ENCODE measurements around the genes ZNF563 and WDR83OS.

GRCh38 chr19:11479242-11479617 is 1.6 kb downstream of the ELAVL3 start:
- RRBS = 63% methylated on average over 19 of the region's 29 CpGs

DNA sequence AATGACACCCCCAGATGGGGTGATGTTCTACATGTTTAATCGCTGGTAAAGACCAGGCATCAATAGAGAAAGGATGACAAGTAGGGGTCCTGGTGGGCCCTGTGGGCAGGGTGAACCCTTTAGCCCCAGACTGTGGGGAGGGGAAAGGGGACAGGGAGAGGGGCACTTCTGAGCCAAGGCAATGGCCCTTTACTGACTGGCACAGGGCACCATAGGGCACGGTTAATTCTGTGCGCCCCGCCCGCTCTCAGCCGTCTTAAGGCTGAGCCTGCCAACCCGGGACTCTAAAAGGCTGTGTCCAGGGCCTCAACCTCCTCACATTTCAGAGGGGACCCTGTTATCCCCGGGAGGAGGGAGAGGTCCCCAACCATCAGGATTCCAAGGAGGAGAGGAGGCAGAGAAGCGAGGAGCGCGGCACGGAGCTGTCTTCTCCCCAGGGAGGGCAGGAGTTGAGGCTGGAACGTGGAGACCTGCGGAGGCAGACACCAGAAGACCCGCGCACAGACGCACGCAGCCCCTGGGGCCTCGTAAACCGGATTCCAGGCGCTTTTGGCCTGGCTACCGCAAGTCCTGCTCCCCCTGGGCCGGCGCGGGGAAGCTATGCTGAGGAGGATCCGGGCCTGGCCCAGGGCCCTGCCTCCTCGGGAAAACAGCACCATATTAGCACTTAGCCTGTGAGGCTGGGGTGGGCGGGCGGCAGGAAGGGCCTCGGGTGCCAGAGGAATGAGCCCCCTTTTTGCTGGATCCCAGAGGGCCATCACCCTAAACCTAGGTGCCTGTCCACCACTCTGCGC is 7.7 kb downstream of the ELOF1 start:
- RRBS = 90% methylated on average over 5 of the region's 31 CpGs

- RRBS = no CpG with 5 or more reads among the region's 15 CpGs
Observed at GRCh38 chr19:11574584-11575307, 2.7 kb downstream of the ACP5 start.

DNA sequence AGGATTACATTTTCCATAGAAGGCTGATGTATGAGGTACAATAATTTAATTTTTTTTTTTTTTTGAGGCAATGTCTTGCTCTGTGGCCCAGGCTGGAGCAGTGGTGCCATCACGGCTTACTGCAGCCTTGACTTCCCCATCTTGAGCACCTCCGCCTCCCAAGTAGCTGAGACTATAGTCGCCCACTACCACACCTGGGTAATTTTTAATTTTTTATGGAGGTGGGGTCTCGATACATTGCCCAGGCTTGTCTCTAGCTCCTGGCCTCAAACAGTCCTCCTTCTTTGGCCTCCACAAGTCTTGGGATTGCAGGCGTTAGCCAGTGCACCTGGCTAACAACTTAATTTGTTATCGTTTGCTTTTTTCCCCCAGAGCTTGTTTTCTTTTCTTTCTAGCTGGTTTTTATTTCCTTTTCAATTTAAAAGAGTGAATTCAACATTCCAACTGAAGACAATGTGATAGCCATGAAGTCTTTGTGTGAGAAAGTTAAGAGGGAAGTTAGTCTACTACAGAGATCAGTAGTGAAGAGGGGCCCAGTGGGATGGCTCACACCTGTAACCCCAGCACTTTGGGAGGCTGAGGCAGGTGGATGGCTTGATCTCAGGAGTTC is 3.2 kb downstream of the ZNF439 start:
- RRBS = no CpG with 5 or more reads among the region's 6 CpGs

- RRBS = no CpG with 5 or more reads among the region's 12 CpGs
Observed at GRCh38 chr19:11923548-11924069, 1.3 kb upstream of the ZNF700 start.

- RRBS = no CpG with 5 or more reads among the region's 17 CpGs
Observed at GRCh38 chr19:12266321-12266779, 28.3 kb downstream of the ZNF44 start.

DNA sequence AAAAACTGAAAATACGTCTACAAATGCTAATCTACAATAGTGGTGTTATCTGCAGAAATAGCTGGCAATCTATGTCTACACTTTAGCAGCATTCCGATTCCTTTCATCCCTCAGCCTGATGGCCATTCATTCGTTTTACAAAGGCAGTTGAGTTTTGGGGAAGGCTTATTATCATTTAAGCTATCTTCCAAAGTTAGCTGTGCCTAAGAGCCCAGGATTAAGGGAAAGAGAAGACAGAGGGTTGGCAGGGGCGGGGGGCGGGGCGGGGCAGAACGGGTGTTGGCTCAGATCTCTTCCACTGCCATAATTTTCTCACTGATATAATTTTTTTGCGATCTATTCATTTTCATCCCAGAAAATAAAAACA is 1.9 kb upstream of the ZNF44 start:
- RRBS = no CpG with 5 or more reads among the region's 8 CpGs

DNA sequence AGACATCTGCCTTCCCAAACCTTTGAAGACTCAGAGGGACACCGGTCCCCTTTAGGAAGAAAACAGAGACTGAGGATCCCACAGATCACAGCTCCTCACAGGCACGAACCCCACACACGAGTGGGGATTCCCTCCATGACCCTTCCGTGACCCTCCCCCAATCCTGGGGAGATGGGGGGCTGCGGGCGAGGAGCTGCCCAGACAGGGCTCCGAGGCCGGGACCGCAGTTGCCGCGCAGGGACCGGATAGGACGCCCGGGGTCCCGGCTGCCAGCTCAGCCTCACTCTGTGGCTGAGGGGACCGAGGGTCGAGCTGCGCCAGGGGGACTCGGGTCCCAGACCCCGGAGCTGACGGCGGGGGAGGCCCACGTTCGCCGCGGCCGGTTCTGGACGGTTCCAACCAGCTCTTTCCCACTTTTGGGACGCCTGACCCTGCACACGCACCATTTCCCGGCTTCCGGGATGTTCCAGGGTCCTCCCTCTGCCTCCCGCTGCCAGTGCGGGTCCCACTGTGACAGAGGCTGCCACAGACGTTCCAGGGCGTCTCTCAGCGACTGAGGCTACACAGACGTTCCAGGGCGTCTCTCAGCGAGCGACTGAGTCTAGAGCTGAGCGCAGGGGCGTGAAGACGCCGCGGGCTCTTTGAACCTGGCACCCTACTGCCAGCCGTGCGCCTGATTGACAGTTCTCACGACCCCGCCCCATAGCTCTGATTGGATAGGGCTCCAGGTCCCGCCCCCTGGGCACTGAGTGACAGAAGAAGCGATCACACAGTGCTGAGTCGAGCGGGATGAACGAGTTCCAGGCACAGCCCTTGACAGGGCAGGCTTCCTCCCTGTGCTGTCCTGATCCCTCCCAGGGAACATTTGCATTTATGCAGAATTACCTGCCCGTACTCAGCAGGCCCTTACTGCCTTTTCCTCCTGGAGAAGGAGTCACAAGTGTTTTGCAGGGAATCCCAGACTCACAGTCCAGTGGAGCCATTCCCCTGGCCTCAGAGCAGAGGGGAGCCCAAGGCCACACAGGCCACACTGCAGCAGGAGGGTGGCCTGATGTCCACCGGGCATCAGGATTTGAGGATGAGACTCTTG is at the start of gene ZNF563:
Gene ZNF563 (minus strand): TSS at position 597 of the 1,090 bp plus-strand sequence.
- RRBS = 11% methylated on average over 12 of the region's 57 CpGs

GRCh38 chr19:12364392-12365107 is 933 bp downstream of the ZNF442 start:
- RRBS = no CpG with 5 or more reads among the region's 22 CpGs

DNA sequence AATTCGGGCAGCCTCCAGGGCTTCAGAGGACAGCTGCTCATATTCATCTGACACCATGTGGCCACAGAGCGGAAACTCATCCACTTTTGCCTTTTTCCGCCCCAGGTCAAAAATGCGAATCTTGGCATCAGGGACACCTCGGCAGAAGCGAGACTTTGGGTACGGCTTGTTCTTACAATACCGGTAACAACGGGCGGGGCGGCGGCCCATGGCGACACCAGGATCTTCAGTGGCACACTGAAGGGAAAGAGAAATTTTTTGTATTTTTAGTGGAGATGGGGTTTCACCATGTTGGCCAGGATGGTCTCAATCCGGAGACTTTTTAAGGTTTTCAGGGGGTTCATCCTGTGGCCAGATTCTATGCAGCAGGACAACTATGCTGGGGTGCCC is 22.8 kb downstream of the MAN2B1 start:
- RRBS = no CpG with 5 or more reads among the region's 14 CpGs

GRCh38 chr19:12666038-12666606 is 420 bp downstream of the MAN2B1 start:
- RRBS = no CpG with 5 or more reads among the region's 17 CpGs

- RRBS = 6% methylated on average over 10 of the region's 72 CpGs
Observed at GRCh38 chr19:12669273-12670313, at the start of gene WDR83OS. WDR83OS (minus strand) TSS chr19:12669415.

- RRBS = no CpG with 5 or more reads among the region's 9 CpGs
Observed at GRCh38 chr19:12679574-12680124, 2.0 kb downstream of the DHPS start.

GRCh38 chr19:12702779-12703210 is 6.4 kb upstream of the FBXW9 start:
- RRBS = no CpG with 5 or more reads among the region's 9 CpGs

GRCh38 chr19:12703211-12703977 is 7.0 kb upstream of the FBXW9 start:
- RRBS = no CpG with 5 or more reads among the region's 16 CpGs

DNA sequence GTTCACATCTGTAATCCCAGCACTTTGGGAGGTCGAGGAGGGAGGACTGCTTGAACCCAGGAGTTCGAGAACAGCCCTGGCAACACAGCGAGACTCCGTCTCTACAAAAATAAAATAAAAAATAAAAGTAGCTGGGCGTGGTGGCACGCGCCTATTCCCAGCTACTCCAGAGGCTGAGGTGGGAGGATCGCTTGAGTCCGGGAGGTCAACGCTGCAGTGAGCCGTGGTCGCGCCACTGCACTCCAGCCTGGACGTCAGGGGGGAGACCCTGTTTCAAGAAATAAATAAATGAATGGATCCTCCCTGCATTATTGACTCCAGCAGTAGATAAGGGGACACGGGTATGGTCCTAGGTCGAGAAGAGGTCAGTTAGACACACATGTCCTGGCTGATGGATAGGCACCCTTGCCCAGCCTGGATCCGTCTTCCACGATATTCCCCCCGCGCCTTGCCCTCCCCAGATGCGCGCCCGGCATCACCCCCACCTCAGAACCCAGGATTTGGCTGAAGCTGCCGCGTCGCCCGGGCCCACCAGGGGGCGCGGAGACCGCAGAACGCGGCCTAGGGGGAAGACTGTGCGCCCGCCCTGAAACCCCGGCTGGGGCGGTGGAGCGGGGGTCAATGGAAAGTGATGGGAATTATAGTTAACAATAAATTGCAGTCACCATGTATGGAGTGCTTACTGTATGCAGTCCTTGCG is 2.0 kb upstream of the HOOK2 start:
- RRBS = 3% methylated on average over 13 of the region's 38 CpGs

DNA sequence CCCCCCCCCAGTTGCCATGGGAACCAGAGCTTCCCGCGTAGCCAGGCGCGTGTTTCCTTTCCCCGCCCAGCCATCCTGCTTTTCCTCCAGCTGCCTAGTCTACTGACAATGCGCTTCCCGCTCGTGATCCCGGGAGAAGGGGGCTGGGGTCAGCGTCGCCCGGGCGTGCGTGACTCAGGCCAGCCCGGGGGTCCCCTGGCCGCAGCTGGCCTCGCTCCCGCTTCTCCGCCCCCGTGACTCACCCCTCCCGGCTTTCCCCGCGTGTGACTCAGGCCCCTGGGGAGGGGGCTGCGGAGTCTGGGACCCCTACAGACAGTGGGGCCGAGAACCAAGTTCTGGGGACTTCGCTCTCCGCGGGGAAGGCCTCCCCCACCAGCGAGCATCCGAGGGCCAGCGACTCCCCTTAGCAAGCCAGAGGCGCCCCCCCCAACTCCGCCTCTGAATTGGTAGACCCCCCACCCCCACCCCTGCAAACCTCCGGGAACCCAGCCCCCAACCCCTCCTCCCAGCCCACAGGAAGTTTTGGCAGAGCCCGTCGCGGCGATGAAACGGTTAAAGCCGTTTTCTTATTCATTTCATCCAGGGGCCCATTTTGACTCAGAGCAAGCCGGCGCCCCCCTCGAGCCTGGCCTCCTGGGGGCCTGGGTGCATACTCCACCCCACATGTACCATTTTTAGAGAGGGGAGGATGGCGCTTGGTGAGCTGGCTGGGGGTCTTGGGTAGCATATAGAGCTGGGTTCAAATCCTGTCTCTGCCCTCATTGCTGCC is 7.7 kb upstream of the HOOK2 start:
- RRBS = 3% methylated on average over 7 of the region's 44 CpGs

DNA sequence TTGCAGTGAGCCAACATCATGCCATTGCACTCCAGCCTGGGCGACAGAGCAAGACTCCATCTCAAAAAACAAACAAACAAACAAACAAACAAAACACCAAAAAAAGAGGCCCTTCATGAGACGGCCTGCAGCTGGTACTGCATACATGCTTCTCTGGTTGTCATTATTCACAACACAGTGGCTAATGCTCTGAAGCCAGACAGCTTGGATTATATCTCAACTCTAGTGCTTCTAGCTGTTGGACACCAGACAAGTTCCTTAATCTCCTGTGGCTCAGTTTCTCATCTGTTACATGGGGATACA is 3.3 kb upstream of the JUNB start:
- RRBS = no CpG with 5 or more reads among the region's 2 CpGs

DNA sequence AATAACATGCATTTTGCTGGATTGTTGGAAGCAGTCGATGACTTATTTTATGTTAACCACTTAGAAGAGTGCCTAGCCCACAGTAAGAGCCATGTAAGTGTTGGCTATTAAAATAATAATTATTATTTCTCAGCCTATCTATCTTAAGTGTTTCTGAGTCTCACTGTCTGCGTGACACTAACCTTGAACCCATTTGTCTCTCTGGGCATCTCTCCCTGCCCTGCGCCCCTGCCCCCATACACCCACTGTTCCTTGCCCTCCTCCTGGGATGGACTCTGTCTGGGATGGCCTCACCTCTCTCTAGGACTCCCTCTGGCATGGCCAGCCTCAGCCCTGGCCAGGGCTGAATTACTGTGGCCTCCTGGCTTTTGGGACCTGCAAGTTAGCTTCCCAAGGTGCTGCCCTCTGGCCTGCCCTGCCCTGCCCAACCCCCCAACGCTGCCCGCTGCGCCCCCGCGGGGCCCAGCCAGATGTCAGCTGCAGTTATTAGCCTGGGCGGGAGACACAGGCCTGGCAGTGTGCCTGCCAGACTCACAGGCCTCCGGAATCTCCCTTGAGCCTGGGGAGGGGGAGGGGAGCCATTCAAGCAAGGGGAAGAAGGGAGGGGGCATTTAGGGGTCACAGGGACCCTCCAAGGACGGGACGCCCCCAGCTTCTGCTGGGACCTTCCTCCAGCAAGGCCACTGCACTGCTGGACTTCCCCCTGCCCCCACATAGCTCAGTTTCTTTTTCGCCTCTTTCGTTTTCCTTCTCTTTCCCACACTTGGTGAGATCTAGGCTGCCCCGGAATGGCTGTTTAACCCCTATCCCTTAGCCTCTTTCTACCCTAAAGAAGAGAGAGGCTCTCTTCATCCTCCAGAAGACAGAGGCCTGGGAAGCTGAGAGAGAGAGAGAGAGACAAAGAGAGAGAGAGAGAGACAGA is 2.7 kb upstream of the JUNB start:
- RRBS = no CpG with 5 or more reads among the region's 15 CpGs

DNA sequence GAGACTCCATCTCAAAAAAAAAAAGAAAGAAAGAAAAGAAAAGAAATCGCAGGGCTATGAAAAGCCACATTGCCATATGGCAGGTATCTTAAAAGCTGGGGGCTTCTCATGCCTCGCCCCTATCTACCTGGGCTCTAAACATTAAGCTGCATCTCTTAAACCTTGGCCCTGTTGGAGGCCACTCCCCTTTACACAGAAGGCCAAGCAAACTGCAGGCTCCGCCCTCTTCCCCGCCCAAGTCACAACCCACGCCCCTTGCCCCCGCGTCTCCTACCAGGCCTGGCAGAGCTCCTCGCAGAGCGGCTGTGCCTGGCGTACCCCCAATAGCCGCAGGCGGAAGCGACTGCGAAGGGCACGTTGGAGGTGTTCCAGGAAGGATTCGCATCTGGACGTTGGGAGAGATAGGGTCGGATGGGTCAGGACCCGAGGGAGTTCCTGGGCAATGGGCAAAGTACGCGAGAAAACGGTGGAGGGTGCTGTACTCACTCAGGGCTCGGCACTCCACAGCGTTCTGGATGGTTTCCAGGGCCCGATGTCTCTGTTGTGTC is 5.9 kb downstream of the RTBDN start:
- RRBS = no CpG with 5 or more reads among the region's 25 CpGs

Measured in HL-60 (cell line).